Tibial artery (tissue), 1 donor: ENCODE measurements around the genes ZNF471, PEG3, DUXA, ZNF749, ZIK1, ZNF134, ZNF552 and C19orf18.

DNA sequence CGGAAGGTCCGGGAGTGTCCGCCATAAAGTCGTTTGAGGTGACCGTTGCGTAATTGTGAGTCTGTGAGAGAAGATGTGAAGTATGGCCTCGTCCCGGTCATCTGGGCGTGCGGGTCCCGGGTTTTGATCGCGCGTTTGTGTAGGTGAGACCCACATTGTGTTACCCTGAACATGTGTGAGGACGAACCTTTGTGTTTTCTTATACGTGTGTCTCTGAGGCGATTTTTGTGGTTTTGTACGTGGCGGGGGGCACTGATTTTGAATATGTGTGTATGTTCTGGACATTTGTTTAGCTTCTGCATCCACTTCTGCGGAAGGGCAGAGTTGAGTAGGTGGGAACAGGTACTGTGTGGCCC is 1.1 kb upstream of the ZNF667 start:
- PRO-cap, result no peak

GRCh38 chr19:56507330-56508308 is at the start of gene ZNF471:
ZNF471 (plus strand) TSS chr19:56507855.
- PRO-cap, result bidirectional peak, plus-strand start at chr19:56508071, minus-strand start at chr19:56507589

DNA sequence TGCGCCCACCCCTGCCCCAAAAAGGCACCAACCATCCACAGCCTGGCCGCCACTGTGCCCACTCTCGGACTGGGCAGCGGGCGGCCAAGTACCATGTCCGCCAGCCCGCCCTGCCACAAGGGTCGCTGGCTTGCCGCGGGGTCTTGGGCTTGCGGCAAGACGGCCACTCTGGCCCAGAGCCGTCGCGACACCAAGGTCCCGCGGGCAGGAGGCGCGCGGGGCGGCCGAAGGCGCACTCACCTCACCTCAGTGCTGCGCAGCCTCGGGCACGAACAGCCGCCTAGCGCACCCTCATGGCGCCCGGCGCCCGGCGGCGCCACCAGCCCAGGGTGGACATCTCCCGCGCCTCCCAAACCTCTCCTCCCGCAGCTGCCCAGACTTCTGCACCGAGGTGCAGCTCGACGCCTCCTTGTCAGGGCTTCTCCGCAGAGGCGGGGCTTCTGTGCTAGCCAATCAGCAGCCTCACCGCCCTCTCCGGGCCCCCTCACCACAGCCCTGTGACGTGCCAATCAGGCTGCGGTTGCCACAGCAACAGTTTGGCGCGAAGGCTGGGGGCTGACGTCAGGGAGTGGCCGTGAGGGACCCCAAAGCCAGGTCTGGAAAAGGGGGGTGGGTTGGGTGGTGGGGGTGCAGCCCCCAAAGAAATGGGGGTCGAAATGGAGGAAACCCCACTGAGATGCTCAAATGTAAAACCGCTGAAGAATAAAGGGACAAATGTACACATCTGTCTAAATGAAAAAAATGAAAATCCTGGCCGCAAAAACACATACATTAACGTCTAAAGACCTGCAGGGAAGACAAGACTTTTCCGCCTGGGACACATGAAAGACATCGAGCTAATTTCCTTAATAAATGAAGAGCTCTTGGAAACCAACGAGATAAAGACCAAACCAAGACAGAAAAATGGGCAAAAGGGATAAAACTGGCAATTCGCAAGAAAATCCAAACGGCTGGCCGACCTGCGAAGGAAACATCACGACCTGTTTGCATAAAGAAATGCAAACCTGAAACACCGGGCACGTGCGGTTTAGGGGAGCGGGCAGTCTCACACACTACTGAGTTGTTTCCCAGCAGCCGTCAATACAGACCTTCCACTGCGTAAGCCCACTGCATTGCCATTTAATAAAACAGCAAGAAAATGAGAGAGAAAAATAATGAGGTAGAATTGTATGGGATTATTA is at the start of gene PEG3:
Gene PEG3 (minus strand): TSS at position 385 of the 1,181 bp plus-strand sequence.
- PRO-cap, result unidirectional peak, minus-strand start at position 385 of the sequence

GRCh38 chr19:56919516-56920448 is 79.3 kb upstream of the PEG3 start:
- PRO-cap, result no peak

DNA sequence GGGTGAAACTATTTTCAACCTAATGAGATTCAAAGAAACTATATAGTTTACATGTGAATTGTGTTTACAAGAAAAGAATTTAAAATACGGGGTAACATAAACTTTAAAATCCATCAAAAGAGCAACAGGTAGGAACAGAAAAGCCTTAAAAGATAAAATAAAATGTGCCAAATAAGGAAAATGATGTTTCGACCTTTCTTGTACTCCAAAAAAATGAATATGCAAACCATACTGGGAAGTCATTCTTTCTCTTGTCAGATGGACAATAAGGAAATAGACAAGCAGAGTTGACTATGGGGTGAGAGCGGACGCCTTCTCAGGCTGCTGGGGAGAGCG is 122.6 kb upstream of the PEG3 start:
- PRO-cap, result no peak

GRCh38 chr19:57167403-57167602 is at the start of gene DUXA:
DUXA (minus strand) TSS chr19:57167485.
- PRO-cap, result no peak

- PRO-cap, result no peak
Observed at GRCh38 chr19:57214467-57215052, 16.3 kb upstream of the AURKC start.

DNA sequence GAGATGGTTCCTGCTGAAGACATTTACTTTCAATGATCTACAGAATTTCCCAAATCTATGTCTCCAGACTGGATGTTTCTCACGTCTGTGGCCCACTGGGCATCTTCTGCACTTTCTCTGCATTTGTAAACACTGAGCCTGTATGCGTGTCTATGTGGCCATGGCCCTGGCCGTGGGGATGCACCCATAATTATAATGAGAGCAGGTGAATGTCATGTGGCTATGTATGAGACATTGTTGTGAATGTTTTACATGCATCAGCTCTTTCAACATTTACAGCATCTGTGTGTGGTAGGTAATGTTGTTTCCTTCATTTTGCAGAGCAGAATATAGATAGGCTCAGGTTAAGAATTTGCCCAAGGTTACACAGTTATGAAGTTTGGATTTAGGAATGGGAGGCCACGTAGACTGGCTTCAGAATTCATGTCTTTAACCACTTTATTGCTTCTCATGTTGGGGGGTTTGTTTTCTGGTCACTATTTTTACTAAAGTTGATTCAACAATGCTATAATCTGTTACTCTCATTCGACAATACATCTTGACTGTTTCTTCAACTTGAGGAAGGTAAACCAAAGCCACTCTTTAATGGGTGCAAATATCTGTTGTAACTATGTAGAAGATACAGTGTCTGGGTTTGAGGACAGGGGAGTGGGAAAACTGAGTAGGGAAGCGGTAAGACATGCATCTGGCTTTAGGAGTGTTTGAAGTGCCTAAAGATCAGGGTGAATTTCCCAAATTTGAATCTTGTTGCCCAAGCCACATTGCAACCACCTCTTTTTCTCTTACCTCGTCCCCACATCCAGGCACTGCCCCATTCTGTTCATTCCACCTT is 10.9 kb upstream of the AURKC start:
- PRO-cap, result no peak

DNA sequence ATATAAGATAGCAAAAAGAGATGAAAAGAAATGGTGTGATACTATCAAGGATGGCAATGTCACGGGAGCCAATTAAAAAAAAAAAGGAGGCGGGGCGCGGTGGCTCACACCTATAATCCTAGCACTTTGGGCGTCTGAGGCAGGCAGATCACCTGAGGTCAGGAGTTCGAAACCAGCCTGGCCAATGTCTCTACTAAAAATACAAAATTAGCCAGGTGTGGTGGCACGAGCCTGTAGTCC is 3.0 kb upstream of the ZNF749 start:
- PRO-cap, result no peak

- PRO-cap, result no peak
Observed at GRCh38 chr19:57435021-57436214, at the start of gene ZNF749. ZNF749 (plus strand) TSS chr19:57435325.

DNA sequence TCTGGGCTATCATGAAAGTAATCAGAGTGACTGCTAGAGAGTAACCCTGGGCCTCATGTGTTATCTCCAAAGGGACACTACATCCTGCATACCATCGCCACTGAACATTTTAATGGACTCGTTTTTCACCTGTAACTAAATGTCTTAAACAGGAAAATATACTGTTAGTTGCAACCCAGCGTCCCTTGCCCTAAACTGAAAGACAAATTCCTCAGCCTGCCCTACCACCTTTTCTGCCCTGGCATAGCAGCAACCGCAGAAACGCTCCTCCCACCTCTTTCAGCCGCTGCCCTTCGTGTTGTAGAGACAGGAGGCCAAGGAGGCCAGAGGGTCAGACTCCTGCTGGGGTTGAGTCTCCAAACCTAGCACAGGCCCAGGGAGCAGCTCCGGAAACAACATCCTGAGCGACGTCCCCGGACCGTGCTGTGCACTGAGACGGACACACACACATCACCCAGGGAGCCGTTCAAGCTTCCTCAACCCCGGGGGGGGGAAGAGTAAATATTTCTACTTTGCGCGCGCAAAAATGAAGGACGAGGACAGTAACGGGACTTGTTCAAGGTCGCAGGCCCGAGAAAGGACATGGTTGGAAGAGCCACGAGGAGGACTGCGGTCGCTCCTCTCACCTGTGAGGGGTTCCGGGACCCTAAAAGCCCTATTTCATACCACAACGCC is 745 bp downstream of the ZNF550 start:
- PRO-cap, result no peak

DNA sequence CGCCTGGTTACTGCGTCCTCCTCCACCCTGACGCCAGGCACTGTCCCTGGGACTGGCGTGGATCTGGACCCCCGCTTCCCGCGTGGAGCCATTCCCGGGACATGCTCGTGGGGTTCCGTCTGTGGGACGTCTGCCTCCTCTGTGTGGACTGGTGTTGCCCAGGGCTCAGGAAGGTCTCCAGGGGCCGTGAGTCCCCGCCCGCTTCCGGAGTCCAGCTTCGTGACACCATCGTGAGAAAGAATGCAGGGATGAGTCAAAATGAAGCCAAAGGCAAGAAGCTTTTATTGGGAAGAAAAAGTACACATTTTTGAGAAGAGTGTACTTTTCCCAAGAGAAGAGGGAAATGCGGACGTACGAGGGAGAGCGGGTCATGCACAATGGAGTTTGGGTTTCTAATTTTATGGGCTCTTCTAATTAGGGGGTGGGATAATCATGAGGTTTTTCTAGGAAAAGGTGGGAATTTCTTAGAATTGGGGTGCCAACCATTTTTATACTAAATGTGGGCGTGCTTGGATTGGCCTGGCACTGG is 615 bp upstream of the ZNF550 start:
- PRO-cap, result bidirectional peak, plus-strand start at position 321 of the sequence, minus-strand start at position 150 of the sequence

DNA sequence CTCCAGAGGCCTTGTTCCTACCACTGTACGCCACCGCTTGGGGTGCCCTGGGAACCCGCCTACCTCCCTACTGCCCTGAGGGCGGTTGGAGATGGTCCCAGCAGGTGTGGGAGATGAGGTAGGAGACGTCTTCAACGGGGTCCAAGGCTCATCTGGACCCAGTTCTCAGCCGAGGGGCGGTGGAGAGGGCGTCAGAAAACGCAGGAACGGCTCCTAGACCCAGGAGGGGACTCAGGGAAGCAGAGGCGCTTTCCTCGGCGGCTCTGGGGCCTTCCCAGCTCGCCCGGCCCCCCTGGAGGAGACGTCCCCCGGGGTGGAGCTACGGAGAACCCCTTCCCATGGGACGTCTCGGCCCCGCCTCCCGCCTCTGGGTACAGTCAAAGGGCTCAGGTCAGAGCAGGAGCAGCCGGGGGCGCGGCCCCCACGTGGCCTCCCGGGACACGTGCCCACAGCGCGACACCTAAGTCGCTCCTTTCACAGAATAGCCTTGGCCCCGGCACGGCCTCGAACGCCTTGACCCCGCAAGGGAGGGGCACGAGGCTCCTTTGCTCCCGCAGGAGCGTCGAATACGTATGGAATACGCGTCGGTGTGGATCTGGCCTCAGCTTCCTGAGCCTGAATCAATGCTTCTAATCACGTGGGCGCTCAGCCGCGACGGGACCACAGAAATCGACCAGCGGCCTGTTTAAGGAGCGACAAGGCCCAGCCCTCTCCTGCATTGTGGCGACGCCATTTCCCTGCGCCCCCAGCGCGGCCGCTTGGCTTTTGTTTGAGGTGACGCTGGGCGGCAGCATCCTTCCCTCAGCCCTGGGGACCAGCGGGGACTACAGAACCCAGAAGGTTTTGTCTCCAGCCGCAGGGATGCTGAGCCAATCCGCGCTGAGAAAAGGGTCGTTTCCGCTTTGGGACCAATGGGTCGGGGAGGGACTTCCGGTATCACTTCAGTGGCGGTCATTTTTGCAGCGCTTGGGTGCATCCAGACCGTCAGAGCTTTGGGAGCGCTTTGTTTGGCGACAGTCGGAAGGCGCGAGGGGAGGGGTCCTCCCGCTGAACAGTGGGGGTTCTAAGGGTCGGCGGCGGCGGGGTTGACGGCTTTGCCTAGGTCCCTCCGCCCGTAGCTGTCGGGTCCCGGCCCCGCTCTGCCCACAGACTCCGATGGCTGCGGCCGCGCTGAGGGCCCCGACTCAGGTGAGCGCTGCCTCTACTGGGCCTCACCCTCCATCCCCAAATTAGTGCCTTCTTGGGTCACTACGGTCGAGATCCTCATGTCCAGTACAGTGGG is at the start of gene ZIK1:
Gene ZIK1 (plus strand): TSS at position 944 of the 1,282 bp plus-strand sequence.
- PRO-cap, result bidirectional peak, plus-strand start at position 944 of the sequence, minus-strand start at position 767 of the sequence

DNA sequence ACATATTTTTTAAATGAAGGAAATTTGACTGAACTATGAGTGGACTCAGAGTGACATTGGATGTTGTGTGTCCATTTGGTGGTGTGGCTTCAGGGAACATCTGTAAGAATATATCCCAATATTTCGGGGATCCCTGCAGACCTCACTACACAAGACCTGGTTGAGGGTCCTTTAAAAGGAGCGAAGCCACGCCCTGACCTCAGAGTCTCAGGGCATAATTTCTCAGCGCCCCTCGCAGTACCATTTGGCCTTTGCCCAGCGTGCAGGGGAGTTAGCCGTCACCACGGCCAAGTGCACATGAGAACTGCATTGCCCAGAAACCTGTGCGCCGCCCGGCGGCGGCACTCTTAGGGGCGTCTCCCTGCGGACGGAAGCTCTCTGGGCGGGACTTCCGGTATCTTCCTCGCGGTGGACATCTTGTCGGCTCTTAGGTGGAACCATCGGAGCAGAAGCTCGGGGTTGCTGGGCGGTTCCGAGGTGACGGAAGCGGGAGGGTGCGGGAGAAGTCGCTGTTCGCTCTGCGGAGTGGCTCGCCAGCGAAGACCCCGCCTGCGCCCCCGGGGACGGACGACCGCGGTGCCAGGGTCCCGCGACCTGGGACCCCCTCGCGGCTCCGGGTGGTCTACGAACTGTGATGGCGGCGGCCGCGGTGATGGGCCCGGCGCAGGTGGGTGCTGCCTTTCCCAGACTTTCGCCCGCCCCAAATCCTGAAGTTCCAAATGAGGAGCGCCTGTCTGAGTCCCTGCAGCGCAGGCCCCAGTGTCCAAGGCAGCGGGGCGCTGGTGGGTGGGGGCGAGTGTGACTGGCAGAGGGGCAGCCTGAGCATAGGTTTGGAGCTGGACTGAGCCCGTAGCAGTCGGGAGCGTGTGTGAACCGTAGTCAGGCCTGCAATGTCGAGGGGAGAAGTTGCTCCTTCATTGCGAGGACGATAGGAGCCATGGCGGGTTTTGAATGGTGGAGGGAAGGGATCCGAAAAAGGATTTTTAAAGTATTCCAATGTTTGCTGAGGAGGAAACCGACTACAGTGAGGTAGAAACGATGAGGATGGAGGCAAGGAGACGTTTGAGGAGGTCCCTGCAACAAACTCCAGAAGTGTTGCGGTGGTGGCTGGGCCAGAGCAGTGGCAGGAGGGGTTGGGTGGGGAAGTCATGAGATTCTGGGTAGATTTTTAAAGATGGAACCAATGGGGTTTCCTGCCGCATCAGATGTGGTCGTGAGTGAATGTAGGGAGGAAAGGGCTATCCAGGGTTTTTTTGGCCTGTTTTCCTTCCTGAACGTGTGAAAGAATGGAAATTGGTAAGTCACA is at the start of gene ZNF134:
Gene ZNF134 (plus strand): TSS at position 406 of the 1,306 bp plus-strand sequence.
- PRO-cap, result unidirectional peak, plus-strand start at position 385 of the sequence

GRCh38 chr19:57753724-57754731 is 7.4 kb downstream of the ZNF776 start:
- PRO-cap, result no peak

- PRO-cap, result no peak
Observed at GRCh38 chr19:57803493-57804548, 10.9 kb downstream of the ZNF552 start.

DNA sequence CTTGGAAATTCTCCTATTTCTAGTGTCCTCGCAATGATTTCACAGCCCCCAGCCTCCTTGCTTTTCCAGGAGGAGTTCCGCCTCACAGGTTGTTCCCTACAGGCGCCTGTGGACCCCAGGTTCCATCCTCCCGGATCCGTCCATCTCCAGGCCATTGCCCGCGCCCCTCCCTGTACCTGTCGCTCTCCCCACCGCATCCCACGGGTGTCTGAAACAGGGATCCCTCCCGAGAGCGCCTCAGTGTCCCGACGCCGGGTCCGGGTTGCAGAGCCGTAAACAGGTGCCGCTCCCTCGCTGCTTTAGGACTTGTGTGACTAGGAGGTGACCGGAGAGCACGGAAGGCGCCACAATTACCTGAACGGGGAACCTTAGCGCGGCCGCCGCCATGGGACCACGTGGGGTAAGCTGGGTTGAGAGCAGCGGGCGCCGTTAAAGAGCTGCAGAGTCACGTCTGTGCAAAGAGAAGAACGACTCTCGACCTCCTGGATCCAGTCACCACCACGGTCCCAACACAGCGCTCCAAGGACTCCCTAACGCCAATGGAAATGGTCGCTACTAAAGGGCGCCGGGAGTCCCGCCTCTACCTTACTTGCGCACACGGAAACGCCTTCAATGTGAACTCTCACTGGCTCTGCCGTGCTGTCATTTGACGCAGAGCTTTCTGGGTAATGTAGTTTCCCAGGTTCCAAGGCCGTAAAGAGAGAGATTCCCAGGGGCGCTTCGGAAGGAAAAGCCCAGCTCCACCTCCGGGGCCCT is at the start of gene ZNF552:
Gene ZNF552 (minus strand): TSS at position 557 of the 756 bp plus-strand sequence.
- PRO-cap, result bidirectional peak, plus-strand start at position 699 of the sequence, minus-strand start at position 532 of the sequence

DNA sequence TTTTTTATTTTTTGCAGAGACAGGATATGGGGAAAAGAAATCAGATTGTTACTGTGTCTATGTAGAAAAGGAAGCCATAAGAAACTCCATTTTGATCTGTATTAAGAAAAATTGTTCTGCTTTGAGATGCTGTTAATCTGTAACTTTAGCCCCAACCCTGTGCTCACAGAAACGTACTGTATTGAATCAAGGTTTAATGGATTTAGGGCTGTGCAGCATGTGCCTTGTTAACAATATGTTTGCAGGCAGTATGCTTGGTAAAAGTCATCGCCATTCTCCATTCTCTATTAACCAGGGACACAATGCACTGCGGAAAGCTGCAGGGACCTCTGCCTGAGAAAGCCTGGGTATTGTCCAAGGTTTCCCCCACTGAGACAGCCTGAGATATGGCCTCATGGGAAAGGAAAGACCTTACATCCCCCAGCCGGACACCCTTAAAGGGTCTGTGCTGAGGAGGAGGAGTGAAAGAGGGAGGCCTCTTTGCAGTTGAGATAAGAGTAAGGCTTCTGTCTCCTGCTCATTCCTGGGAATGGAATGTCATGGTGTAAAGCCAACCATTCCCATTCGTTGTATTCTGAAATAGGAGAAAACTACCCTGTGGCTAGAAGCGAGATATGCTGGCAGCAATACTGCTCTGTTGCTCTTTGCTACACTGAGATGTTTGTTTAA is 1.0 kb upstream of the ZNF587B start:
- PRO-cap, result no peak

DNA sequence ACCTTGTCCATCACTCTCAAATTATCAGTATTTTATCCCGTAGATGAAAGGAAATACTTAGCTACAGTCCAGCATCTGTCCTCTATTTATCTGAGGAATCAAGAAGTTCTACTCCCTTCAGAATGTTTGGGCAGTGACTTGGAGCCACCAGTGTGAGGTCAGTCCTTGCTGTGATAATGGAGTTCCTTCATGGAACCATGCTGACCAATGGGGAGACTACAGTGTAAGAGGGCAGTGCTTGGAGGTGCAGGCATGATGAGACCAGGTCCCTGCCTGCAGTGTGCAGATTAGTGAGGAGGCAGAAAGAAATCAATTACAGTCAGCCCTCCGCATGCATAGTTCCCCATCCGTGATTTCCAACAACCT is at the start of gene C19orf18:
Gene C19orf18 (minus strand): TSS at position 113 of the 366 bp plus-strand sequence.
- PRO-cap, result no peak

DNA sequence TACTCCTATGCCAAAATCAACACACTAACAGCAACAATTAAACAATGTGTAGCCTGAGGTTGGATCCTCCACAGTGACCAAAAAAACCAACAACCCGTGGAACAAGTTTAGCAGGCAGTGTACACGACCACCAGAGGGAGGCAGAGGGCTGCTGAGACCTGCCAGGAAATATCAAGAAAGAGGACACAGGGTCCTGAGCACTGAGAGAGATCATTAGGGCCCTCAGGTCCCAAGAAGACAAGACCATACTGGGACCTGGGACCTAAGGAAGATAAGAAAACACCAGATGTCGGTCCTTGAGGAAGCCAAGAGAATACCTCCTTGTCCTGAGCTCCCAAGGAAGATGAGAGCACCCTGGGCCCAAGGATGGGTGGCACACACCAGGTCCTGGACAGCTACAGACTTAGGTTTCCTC is 895 bp upstream of the ZNF274 start:
- PRO-cap, result no peak